GM23248 (cell line): ENCODE results near the gene MFSD1.

GRCh38 chr3:157542836-157543525 is 39.8 kb upstream of the VEPH1 start:
- RAMPAGE, long total RNA: start-site peak on the plus strand at chr3:157543331-157543391, 73 and 76 reads in 2 replicates

- RAMPAGE, long total RNA: no peak
These were observed 287.2 kb downstream of the SHOX2 start for GRCh38 chr3:157819082-157819456.

GRCh38 chr3:158104917-158105503 is 1.2 kb downstream of the SHOX2 start:
- RAMPAGE, long total RNA: no peak

GRCh38 chr3:158105504-158106156 is 590 bp downstream of the SHOX2 start:
- RAMPAGE, long total RNA: no peak

GRCh38 chr3:158634368-158634750 is 10.0 kb upstream of the GFM1 start:
- RAMPAGE, long total RNA: no peak

DNA sequence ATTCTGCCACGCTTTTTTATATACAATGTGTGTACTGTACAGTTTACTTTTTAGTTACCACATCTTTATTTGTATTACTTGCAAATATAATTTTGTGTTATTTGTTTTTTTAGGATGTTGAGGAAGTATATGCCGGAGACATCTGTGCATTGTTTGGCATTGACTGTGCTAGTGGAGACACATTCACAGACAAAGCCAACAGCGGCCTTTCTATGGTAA is 11.8 kb downstream of the LXN start:
- RAMPAGE, long total RNA: no peak

- RAMPAGE, long total RNA: start-site peak on the plus strand at chr3:158802051-158802195, 779 and 999 reads in 2 replicates
These were observed at the start of gene MFSD1 for GRCh38 chr3:158801695-158802874. TSS of gene MFSD1 (plus strand) at chr3:158802054.

DNA sequence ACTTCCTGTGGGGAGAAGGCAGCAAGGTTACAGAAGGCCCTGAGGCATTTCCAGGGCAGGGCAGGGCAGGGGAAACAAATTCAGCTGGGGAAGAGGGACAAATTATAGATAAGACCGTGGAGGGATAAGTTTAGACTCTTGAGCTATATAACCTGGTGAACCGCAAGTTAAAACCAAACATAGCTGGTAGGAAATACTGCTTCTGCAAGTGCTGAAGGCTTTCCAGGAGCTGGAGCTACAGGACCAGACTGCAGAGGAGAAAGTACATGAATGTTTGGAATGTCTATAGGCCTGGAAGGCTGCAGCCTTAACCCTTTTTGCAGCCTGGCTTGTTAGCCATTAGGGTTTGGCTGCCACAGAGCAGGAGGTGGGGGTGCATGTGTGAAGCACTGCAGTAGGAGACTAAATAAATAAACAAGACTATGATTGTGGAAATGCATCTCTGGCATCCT is 459.6 kb downstream of the IQCJ-SCHIP1 start:
- RAMPAGE, long total RNA: no peak

DNA sequence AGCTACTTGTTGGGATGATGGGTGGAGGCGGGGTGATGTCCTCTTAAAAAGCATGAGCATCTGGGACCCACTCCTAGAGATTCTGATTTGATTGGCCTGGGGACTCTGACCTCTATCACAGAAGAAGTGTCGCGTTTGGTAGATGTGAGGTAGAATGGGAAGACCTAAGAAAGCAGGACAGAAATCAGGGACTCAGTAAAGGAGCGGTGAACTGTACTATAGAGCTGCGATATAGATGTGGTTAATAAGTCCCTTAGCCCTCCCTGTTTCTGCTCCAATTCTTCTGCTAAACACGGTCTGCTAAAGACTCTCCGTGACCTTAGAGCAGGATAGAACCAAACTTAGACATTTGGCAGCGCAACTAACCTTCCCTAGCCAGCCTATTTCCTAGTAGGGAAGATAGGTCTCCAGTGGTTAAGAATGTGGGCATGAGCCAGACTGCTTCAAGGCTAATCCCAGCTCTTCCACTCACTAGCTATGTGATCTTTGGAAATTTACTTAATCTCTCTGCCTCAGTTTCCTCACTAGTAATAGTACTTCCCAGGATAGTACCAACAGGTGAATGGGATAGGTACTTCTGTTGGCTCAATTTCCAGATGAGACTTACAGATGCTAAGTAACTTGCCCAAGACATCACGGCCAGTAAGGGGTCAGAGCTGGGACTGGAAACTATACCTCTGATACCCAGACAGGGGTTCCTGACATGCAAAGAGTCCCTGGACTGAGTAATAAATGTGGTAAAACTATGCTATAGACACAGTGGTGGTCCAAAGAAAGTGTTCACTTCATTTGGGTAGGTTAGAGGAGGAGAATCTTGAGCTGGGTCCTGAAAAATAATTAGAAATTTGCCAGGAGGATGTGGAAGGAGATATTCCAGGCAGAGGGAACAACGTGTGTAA is 430.1 kb upstream of the C3orf80 start:
- RAMPAGE, long total RNA: no peak

- RAMPAGE, long total RNA: no peak
These were observed 369.3 kb upstream of the C3orf80 start for GRCh38 chr3:159855897-159856430.

- RAMPAGE, long total RNA: no peak
These were observed 366.6 kb upstream of the C3orf80 start for GRCh38 chr3:159858616-159859042.

DNA sequence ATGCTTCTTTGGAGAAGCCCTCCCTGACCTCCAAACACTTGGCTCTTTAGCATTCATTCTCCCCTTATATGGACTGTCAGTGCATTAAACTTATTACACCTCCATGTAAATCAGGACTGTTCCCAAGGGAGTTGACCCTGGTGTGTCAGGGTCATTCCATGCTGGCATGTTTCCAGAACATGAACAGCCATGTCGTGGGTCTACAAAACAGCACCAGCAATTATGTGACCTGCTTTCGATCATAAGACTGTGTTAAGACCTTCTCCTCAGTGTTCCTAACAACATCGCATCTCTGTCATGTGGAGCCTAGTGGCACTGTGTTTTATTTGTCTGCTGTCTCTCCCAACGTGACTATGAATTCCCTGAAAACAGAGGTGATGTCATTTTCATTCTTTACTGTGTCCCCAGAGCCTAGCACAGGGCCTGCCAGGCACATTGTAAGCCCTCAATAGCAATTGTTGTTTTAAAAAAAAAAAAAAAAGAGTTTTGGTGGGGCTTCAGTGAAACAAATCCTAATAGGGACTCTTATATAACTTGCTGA is 330.9 kb upstream of the C3orf80 start:
- RAMPAGE, long total RNA: no peak

- RAMPAGE, long total RNA: no peak
These were observed 22.0 kb downstream of the TRIM59 start for GRCh38 chr3:160427400-160428117.

GRCh38 chr3:160450269-160450856 is 777 bp upstream of the TRIM59 start:
- RAMPAGE, long total RNA: no peak

GRCh38 chr3:160498584-160499280 is 49.1 kb upstream of the TRIM59 start:
- RAMPAGE, long total RNA: no peak

DNA sequence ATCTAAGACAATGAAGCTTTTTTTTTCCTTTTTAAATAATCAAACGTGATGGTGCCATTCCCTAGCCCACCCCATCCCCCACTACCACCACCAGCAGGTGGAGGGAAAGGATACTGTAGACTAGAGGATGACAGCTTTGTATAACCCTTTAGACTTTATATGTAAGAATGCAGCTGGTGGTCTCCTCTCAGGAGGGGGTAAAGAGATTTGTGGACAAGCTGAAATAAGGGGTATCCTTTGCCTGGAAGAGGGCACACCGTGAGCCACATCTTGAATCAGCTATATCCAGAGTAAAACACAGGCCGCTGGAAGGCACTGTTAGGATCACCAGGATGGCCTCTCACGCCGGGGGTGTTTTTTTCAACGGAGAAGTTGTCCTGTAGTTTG is 1.1 kb downstream of the KPNA4 start:
- RAMPAGE, long total RNA: no peak

DNA sequence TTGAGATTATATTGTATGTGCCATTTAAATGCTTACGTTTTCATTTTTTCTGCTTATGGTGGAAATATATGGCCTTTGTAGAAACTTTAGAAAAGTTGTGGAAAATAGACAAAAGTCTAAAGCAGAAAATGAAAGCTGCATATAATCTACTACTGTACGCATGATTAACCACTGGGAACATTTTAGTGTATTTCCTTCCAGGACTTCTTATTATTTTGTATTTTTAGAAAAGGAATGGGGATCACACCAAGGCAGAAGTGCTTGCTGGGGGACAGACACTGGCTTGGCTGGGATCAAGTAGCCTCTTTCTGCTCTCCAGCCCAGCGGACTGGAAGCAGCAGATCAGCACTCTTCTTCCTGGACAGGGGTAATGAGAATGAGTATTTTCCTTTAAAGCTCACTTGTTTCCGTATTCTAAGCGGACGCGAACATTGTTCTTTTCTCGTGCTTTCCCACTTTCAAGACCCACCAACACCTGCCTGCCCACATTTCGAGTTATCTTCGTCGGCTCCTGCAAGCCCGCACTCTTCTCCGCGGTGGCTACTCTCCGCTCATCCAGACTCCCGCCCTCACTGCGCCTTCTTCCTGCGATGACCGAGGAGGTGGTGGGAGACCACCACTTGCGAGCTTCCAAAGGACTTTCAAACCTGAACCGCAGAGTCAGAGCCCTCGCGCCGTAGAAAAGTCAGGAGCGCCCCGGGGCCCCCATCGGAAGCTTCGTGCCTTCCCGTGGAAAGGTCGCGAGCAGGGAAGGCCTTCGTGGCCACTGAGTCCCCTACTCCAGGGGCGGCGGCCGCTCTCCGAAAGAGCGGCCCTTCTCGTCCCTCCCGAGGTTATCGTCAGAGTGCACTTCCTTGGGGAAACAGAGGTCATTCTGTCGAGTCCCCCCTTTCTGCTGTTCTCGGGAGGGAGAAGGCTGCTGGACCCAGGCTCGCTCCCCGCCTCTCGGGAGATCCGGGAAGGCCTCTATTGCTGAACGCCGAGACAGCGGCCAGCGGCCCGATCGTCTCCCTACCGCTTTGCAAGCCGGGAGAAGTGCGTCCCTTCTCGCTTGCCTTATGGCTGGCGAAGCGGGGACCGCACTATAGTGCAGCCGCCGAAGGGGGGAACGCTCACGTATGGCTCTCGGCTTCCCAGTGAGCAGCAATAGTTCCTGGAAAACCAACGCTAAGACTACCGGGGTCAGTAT is 1.5 kb upstream of the PPM1L start:
- RAMPAGE, long total RNA: no peak

GRCh38 chr3:160980258-160980710 is 124.9 kb downstream of the B3GALNT1 start:
- RAMPAGE, long total RNA: no peak

DNA sequence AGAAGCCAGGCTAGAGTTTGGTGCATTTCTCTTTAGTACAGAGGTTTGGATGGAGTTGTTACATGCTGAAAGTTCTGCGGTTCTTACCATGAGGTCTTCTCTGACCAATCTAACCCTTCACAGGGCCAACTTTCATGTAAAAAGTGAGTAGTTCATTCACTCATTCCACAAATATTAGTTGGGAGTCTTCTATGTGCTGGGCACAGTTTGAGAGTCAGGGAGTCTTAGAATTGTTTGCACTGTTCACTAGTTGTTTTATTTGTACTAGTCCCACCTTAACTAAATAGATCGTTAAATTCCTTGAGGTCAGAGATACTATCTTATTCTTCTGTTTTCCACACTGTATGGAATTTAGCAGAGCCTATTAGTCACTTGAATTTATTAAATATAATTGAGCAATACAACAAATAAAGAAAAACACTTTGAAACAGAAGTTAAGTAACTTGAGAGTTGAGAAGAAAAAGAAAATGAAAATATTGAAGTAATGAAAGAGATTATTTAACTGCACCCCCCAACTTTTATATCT is 40.8 kb upstream of the SPTSSB start:
- RAMPAGE, long total RNA: no peak

GRCh38 chr3:161420625-161421288 is 49.4 kb upstream of the SPTSSB start:
- RAMPAGE, long total RNA: no peak